ENCODE measurements around a stretch of chr10.

DNA sequence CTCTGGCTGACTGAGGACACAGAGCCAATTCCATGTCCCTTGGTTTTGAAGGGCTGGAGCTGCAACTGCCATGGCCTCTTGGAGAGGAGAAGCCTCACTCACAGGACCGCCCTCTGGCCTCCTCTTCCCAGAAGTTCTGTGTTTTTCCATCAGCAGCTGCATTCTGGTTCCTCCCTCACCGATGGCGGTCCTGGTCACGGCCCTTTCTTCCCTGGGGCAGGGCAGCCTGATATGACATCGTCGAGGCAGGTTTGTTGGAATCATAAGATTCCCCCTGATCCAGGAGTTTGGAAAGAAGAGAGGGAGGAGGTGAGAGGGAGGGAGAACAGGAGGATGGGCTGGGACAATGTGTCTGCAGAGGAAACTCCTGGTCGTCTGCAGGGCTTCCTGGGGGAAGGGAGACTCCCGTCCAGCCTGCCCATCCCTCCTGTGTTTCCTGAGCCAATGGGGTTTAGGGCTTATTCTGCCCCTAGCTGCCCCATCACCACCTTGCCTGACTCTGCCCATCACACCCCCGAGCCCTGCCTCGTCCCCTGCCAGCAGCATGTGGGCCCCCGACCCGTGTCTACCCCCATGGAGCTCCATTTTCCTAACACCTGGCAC lies 82.8 kb upstream of the PDZD8 start:
- RRBS, result no CpG with 5 or more reads among the region's 12 CpGs

DNA sequence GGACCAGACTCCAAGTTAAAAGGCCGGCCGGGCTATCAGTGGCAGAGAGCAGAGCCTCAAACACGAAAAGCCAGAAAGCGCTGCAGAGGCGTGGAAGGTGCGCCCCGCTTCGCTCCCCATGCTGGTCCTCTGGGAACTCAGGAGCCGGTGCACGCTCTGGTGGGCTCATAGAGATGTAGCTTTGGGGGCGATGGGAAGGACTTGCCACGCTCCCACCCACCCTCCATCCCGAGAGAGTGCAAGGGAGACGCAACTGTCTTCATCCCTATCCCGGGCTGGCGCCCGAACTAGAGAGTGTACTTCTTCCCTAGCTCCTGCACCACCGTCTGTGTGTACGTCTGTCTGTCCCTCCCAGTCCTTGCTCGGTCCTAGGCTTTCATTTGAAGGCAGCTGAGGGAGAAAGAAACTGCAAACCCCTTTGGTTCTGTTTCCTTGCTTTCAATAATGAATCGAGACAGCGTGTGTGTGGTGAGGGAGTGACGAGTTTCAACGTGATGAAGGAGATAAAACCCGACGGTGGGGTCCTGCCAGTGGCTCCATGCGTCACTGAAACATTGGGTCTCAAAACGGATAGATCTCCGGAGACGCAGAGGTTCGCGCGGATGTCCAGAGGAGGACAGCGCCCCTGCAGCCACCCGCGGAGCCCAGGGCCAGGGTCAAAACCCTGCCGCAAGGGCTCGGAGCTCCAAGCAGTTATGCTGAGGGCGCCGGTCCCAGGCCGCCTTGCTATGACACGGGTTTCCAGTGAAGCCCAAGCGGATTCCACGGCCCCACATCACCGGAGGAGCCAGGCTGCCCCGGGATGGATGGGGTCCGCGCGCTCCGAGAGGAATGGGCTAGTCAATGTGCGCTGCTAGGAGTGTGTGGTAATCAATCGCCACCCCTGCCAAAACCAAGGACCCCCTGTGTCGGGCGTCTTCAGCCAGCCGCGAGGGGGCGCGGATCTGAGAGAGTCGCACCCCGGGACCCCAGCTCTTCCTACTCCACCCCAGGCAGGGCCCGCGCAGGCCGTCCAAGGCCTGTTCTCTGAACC lies 5.9 kb upstream of the EMX2 start:
- RRBS, result 7% methylated on average over 7 of the region's 63 CpGs

- RRBS, result 2% methylated on average over 22 of the region's 30 CpGs
Measured at GRCh38 chr10:117544636-117545190, 2.2 kb downstream of the EMX2 start.

- RRBS, result 2% methylated on average over 14 of the region's 22 CpGs
Measured at GRCh38 chr10:117545191-117545428, 2.6 kb downstream of the EMX2 start.

GRCh38 chr10:117736549-117737138 lies 194.1 kb downstream of the EMX2 start:
- RRBS, result no CpG with 5 or more reads among the region's 7 CpGs

GRCh38 chr10:118209261-118209806 lies 132.8 kb downstream of the FAM204A start:
- RRBS, result no CpG with 5 or more reads among the region's 4 CpGs

GRCh38 chr10:118272266-118272971 lies 69.7 kb downstream of the FAM204A start:
- RRBS, result no CpG with 5 or more reads among the region's 16 CpGs

GRCh38 chr10:118673315-118673947 lies 78.0 kb upstream of the PRLHR start:
- RRBS, result 100% methylated on average over 1 of the region's 12 CpGs

DNA sequence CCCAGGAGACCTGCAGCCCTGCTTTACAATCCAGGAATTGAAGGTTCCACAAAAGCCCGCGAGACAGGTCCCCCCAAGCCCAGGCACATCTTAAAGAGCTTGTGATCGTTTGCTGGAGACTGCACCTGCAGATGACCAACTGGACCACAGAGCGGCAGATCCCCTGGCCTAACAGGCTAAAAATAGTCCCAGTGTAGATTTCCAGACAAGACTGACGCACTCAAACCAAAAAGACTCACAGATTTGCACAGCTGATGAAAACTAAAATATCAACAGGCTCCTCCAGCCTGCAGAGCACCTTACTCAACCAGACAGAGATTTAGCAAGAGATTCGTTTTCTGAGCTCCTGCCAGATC lies 22.8 kb upstream of the NANOS1 start:
- RRBS, result no CpG with 5 or more reads among the region's 6 CpGs

DNA sequence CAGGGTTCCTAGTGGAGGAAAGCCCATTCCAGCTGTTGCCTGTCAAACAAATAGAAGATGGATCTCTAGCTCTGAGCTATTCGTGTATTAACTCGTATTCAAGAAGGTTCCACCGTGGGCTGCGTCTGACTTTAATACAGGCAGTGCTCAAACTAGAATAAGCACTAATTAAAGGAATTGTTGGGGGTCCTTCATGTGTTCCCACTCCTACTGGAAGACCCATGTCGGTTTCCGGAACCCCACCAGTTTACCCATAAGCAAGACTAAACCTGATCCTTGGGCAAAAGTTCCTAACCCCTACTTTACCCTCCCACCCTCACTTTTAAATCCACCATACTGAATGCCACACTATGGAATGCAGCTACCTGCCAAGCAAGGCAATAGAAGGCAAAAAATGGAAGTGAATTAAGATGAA lies 2.2 kb downstream of the NANOS1 start:
- RRBS, result no CpG with 5 or more reads among the region's 6 CpGs

- RRBS, result no CpG with 5 or more reads among the region's 3 CpGs
Measured at GRCh38 chr10:119061647-119062288, 18.8 kb downstream of the EIF3A start.

- RRBS, result no CpG with 5 or more reads among the region's 6 CpGs
Measured at GRCh38 chr10:119073374-119074171, 7.0 kb downstream of the EIF3A start.

GRCh38 chr10:119090836-119091413 lies 10.3 kb upstream of the EIF3A start:
- RRBS, result no CpG with 5 or more reads among the region's 5 CpGs

DNA sequence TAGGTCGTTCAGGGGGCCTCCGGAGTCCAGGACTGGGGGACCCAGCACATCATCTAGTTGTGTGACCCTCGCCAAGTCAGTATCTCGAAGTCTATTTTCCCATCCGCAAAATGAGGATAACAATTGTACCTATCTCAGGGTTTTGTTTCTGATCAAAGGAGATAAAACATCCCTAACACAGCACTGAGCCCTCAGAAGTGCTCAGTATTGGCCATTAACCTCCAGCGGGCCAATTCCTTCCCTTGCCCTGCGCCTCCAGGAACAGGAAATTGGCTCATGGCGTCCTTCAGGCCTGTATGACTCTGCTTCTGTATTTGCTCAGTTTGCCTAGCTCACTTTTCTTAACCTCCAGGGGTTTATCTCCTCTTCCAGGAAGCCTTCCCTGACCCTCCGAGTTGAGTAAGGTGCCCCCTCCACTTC lies 897 bp upstream of the SFXN4 start:
- RRBS, result no CpG with 5 or more reads among the region's 9 CpGs

GRCh38 chr10:119264570-119265201 lies 57.3 kb downstream of the GRK5 start:
- RRBS, result no CpG with 5 or more reads among the region's 9 CpGs

DNA sequence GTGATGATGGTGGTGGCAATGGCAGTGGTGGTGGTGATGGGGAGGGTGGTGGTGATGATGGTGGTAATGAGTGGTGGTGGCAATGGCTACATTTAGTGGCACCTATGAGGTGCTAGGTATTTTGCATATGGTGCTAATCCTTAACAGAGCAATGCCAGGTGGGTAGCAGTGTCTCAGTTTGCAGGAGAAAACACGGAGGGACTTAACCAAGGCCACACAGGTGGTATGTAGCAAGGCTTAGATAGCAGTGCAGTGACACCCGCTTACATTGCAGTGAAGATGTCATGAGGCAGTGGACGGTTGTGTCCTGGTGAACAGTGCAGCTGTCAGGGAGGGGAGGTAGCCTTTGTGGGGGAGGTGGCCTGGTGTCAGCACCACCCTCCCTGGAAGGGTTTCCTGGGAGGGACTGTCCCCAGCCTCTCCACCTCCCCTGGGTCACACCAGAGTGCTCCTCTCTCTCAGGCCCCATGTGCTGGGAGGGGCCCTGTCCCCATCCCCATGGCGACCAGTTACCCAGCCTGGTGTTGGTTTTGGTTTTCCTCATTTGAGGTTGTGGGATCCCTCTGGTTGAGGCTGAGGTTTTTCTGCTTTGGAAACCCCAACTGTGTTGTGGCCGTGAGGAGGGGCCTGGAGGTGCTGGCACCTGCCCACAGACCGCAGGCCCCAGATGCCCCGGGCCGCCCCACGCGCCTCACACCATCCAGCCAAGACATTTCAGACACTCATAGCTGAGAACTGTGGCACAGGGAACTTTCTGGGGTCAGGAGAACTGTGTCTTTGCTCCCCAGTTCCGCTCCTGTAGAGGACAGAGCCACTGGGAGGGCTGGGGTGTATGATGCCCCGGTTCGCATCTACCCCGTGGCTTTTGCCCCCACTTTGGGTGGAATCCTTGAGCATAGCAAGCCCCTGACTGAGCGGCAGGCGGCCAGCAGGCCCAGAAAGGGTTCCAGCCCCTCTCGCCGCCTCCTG lies 106.2 kb downstream of the GRK5 start:
- RRBS, result no CpG with 5 or more reads among the region's 18 CpGs

DNA sequence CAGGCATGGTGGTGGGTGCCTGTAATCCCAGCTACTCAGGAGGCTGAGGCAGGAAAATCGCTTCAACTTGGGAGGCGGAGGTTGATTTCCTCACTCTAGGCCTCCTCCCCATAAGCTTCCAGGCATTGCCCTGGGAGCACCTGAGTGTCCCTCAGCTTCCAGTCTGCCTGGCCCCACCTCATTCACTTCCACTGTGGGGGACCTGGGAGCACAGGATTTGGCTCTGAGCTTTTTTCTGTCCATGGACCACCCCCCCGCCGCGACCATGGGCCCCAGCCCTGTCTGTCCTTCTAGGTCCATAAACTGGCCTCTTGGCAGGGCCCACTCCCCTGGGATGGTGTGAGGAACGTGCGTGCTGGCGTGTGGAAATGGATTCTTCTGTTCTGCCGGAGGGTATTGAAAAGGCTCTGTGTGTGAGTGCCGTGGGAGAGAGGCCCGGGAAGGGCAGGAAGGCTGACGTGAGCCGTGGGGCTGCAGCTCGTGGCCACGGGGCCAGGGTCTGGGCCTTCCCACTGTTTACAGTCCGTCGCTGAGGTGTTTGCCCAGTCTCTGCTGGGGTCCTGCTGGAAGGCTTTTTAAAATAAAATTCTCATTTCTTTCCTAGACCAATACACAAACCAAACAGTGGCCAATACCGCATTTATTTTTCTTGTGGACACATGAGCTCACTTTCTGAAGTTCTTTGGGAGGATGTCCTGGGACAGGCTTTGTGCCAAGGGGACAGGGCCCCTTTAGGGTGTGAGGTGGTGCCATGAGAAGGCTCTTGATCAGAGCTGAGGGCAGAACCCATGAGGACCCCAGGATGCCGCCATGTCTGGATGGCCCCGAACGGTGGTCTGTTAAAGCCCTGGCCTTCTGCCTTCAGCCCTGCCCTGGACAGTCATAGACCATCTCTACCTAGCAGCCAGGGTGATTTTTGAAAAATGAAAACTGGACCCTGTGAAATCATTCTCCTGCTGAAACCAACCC lies 123.8 kb downstream of the GRK5 start:
- RRBS, result 100% methylated on average over 1 of the region's 21 CpGs

GRCh38 chr10:119343659-119344192 lies 136.4 kb downstream of the GRK5 start:
- RRBS, result no CpG with 5 or more reads among the region's 10 CpGs

- RRBS, result no CpG with 5 or more reads among the region's 22 CpGs
Measured at GRCh38 chr10:119395289-119395919, 147.1 kb downstream of the RGS10 start.

DNA sequence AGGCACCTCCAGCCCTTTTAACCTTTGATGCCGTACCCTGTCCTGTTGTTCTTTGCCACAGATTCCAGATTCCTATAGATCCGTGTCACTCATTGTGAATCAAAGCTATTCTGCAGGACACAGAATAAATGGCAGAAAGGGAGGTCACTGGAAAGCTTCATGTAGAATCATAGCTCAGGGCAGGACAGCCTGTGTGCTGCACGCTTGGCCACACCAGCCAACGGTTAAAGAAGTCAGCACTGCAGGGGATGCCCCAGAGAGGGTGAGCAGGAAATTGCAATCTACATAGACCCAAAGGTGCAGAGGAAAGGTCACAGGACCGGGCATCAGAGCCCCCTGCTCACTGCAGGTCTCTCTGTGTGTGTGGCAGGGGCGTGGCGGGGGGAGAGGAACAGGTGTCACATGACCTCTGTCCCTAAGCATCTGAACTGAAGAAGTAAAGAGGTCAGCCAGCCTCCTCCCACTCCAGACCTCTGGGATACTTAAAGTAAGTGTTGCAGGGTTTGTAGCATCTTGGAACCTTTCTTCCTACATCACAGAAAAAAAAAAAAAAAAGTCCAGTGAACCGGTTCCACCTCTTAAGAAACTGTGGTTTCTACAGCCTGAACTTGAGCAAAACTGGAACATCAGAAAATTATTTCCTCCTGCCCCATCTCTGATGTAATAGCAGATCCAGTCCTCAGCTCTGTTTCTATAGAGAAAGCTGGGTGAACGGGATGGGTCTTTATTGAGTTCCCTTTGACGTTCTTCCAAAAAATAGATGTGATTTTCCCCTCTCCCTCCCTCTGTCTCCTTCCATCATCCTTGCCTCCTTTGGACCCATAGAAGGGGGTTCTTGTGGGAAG lies 64.3 kb downstream of the RGS10 start:
- RRBS, result no CpG with 5 or more reads among the region's 10 CpGs